Neural cell (in vitro differentiated cells): ENCODE measurements around the gene ZNG1F.

- RAMPAGE, long total RNA = no peak
These were observed 70.6 kb upstream of the SLC25A51 start for GRCh38 chr9:37974423-37975007.

DNA sequence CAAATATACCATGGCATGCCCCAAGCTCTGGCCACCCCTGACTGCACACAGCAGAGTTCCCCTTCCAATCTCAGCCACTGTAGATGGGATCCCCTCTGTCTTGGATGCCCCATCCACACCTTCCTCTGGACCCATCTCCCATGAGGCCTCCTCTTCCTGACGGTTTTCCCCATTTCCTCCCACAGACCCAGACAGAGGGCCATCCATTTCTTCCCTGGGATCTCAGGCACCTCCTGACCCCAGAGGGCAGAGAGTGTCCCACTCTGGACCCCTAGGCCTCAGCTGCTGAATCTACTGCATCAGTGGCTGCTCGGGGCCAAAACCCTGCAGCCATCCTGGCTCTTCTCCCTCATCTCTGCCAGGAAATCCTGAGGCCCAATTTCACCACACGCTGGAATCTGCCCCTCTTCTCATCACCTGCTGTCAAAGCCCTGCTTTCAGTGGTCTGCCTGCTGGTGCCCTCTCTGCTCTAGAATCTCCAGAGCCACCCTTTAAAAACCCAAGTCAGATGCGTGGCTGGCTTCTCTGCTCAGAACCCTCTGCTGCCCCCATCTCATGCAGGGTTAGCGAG, 10.9 kb downstream of the SHB start:
- RAMPAGE, long total RNA = no peak

GRCh38 chr9:38065639-38066689, 3.1 kb downstream of the SHB start:
- RAMPAGE, long total RNA = no peak

DNA sequence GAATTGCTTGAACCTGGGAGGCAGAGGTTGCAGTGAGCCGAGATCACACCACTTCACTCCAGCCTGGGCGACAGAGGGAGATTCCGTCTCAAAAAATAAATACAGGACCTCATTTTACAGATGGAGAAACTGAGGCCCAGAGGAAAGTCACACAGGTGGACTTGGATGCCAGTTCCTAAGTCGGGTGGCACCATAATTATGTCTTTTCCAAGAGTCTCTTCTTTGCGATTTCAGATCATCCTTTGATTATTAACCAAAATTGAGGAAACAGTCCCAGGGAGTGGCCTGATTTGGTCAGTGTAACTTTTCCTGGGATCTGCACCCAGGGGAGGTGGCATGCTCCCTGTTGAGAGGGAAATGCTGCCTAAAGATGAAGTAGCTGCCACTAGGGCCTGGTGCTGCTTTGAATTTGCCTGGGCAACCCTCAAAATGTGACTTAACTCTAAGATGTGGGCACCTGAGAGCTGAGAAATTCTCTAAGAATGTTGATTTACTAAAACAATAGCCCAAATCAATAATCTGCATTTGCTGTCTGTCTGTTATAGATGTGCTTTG, 1.3 kb upstream of the SHB start:
- RAMPAGE, long total RNA = no peak

DNA sequence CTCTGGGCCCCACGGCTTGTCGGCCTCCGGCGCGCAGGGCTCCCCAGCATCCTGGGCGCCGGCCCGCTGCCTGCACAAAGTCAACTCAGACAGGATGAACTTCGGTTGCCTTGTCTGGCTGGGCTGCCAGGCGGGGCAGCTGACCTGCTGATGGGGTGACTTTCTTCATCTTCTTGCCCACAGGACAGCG, 1.1 kb upstream of the ANKRD18A start:
- RAMPAGE, long total RNA = no peak

DNA sequence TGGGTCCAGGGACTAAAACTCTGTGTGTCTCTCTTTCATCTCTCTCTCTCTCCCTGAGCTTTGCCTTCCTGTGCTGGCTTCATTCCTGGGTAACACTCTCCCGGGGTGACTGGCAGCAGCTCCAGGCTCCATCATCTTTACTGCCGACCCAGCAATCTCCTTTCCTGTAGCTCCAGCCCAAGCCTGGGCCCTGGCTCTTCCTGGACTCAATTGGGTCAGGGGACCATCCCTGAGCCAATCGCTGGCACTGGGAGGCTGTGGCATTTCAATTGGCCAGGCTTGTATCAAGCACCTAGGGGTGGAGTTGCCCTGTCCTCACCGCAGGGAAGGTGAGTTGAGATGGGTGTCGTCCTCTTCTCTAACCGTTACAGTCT, 31.9 kb downstream of the FAM240B start:
- RAMPAGE, long total RNA = no peak

DNA sequence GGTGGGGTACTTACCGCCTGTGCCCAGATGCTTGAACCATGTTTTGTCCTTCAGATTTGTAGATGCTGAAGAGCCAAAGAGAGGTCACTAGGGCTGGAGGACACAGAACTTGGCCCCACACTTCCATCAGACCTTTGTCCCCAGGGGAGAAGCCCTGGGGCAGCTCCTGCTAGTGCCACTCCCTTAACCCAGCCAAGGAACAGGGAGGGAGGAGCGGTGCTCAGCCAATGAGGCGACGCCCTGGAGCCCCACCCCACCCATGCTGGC, 631.0 kb downstream of the FOXD4L6 start:
- RAMPAGE, long total RNA = no peak

- RAMPAGE, long total RNA = no peak
These were observed at the start of gene ZNG1F for GRCh38 chr9:41189235-41189568. Gene ZNG1F (minus strand): TSS chr9:41189317.

GRCh38 chr9:41234761-41235582, 45.9 kb upstream of the ZNG1F start:
- RAMPAGE, long total RNA = no peak

DNA sequence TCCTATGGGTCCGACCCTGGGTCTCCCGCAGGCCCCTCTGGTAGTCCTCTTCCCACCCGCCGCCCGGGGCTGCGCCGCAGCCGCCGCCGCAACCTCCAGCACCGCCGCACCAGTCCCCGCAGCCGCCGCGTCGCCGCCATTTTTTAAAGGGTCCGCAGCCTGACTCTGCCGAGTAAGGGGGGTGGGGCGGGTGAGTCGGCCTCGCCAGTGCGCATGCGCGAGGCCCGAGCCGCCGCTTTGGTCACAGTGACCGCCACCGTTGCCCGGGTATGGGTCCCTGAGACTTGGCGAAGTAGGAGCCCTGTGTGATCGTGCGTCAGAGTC, 169.5 kb upstream of the ZNG1F start:
- RAMPAGE, long total RNA = start-site peak on the plus strand centred at position 223 of the sequence, 44 bp wide, 206 and 264 reads in 2 replicates

DNA sequence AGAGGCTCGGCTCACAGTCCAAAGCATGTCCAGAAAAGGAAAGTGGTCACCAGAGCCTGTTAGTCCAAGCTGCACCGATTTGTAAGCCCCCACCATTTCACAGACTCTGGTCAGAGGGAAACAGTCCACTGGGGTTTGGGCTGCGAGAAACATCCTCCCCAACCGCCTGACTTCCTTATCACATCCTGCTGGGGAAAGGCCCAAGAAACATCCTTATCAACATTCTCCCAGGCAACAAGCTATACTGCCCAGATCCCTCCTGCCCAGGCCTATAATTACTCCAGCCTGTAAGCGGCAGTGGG, 388.0 kb downstream of the CNTNAP3B start:
- RAMPAGE, long total RNA = no peak

GRCh38 chr9:62375861-62376444, 1186.1 kb downstream of the SPATA31A7 start:
- RAMPAGE, long total RNA = no peak

GRCh38 chr9:65676256-65676713, 557 bp downstream of the ZNG1E start:
- RAMPAGE, long total RNA = no peak

GRCh38 chr9:65813873-65814702, 77.1 kb downstream of the FOXD4L4 start:
- RAMPAGE, long total RNA = no peak

DNA sequence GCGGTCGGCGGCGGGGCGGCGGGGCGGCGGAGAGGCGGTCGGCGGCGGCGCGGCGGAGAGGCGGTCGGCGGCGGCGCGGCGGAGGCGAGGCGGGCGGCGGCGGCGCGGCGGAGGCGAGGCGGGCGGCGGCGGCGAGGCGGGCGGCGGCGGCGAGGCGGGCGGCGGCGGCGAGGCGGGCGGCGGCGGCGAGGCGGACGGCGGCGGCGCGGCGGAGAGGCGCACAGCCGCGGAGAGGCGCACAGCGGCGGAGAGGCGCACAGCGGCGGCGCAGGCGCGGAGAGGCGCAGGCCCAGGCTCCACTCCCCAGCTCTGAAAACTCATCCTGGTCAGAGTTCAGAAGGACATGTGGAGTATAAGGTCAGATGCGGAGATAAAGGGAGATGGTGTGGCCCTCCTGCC, 88.5 kb downstream of the FOXD4L4 start:
- RAMPAGE, long total RNA = no peak

- RAMPAGE, long total RNA = no peak
These were observed 132.2 kb upstream of the ANKRD20A1 start for GRCh38 chr9:67726431-67727070.

DNA sequence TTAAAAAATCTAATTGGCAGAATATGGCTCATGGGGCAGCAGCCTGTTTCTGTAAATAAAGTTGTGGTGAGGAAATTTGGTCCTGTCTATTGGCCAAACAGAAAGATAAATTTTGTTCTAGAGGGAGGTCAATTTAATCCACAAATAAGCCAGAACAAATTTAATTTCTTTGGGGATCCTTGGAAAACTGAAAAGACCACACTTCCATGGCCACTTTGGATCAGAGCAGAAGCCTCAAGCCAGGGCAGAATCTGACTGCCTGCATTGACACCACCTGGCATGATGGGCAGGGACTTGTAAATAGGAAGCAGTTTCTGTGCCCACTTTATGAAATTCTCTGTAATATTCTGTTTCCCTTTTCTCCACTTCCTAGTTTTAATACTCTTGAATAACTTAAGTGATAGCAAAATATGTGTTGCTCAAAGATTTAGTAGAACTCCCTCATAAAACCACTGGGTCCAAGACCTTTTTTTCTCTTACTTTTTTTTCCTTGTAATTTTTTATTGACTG, 6.7 kb upstream of the TMEM252 start:
- RAMPAGE, long total RNA = no peak

DNA sequence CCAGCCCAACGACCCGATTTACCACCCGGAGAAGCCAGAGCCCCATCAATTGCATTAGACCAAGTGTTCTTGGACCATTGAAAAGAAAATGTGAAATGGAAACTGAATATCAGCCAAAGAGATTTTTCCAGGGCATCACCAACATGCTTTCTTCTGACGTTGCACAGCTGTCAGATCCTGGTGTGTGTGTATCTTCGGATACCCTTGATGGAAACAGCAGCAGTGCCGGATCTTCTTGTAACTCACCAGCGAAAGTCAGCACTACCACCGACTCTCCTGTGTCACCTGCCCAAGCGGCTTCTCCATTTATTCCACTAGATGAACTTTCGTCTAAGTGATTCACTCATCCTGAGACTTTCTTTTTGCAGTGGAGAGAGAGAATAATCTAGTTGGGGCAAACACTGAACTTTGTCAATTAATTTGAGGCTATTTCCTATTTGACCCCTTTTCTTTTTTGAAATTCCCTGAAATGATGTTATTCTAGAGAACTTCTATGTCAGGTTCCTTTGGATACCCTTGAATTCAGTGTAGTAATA, 894 bp downstream of the PABIR1 start:
- RAMPAGE, long total RNA = no peak

DNA sequence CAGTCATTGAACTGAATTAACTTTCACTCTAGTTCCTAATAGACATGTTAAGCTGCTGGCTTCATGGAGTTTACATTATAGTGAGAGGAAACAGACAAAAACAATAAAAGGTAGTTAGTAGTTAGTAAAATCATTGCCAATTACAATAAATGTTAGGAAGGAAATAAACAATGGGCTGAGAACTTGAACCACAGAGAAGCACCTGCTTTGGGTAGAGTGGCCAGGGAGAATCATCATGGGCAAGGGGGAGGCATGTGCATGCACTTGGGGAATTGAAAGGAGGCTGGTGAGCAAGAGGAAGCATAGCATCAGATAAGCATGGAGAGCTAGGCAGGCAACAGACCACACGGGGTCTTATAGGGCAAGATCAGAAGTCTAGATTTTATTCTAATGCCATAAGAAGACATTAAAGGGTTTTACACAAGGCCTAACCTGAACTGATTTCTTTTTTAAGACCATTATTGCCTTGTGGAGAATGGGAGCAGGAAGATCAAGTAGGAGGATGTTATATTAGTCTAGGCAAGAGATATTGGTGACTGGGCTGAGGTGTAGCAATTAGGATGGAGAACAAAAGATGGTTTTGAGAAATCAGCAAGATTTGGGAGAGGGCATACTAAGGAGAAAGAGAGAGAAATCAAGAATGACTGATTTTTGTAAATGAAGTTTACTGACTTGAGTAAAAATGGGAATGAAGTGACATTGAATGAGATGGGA, 18.6 kb downstream of the PABIR1 start:
- RAMPAGE, long total RNA = no peak

GRCh38 chr9:68871778-68872738, 92.2 kb downstream of the PABIR1 start:
- RAMPAGE, long total RNA = no peak